Glomerular endothelial cell (primary cell): ENCODE results near the gene TRO.

GRCh38 chrX:53189984-53190972 lies 34.7 kb downstream of the KDM5C start:
- RAMPAGE, long total RNA, result no peak

GRCh38 chrX:53256512-53257309 lies 31.7 kb upstream of the KDM5C start:
- RAMPAGE, long total RNA, result no peak

DNA sequence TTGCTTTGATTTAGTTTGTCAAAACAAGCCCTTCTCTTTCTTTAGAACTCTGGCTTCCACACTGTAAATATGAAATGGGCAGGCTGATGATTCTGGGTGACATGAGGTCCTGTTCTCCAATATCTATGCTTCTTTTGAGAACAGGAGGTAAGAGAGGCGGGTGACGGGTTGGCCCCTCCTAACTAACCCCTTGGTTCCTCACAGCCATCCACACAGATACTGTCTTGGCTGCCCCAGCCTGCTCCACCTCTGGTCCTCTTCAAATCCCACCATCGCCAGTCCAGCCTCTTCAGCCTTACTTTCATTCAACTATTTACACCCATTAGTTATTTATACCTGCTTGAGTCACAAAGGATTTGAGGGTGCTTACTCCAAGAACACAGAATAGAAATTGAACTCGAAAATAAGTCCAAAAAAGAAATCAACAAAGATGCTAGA lies 11.7 kb downstream of the IQSEC2 start:
- RAMPAGE, long total RNA, result no peak

DNA sequence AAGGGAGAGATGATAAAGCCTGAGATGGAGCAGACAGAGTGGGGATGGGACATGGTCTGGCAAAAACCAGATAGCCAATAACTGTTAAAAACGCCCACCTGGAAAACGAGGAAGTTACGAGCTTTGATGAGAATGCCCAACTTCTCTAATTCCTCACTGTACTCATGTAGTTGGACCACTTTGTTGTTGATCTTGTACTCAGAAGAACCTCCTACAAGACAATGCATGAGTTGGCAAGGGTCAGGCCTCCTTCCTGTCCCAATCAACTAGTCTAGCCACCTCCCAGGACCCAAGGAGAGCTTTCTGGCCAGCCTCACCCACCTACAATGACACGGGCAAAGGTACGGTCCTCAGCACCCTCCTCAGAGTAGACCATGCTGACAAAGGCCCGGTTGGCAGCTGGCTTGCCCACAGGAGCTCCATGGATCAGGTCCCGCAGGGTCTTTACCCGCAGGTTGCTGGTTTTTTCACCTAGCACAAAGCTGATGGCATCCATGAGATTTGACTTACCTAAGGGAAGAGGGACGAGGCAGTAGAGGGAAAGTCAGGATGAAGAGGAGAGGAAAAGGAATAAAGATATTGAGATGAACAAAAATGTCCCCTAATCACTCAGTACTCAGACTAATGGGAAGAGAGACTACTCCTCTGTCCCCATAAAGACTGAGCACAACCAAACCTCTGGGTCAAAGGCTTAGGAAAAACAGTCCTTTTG lies 7.6 kb downstream of the SMC1A start:
- RAMPAGE, long total RNA, result no peak

DNA sequence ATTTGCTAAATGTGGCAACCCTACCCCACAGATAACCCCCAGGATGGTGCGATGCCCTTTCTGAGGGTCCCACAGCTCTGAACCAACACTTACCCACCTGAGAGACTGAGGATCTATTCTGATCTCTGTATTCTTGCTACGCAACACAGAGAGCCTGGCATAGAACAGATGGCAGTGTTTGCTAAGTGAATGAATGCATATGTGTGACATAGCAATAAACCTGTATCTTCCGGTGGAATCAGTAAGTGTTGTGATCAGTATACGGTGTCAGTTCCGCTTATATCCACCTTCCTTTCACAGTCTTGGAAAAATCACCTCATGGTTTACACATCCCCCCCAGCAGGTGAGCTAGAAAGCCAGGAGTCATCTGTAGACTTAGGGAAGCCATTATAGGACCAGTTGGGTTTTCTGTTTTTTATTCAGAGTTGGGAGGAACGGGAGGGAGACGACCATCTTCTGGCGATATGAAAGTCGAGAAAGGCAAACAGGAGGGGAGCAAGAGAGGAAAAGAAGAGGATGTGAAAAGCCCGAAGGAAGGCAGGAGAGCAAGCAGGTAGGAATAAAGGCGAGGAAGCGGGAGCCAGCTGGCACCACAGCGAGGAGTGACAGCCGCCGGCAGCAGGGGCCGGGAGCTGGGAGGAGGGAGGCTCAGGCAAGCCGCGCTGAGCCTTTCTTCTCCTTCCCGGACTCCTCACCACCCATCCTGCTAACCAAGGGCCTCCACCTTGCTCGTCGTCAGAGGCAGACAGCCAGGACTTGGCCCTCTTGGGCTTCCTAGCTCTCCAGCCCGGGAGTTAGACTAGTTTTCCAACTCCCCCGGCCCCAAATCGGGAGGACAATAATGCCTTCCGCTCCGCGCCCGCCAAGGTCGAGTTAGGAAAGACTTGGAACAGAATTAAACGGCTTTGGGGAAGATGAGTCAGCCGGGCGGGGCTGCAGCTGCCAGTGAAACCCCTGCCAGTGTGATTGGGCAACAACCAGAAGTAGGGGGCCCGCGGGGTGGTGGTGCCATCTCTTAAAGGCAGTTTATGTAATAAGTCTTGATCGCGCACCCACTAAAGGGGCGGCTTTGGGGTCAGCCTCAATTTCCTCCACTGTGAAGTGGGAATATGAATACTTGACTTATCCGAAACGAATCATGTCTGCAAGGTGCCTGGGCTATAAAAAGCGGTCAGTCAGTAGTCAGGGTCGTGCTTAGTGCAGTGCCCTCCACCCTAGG lies 6.3 kb upstream of the HSD17B10 start:
- RAMPAGE, long total RNA, result no peak

DNA sequence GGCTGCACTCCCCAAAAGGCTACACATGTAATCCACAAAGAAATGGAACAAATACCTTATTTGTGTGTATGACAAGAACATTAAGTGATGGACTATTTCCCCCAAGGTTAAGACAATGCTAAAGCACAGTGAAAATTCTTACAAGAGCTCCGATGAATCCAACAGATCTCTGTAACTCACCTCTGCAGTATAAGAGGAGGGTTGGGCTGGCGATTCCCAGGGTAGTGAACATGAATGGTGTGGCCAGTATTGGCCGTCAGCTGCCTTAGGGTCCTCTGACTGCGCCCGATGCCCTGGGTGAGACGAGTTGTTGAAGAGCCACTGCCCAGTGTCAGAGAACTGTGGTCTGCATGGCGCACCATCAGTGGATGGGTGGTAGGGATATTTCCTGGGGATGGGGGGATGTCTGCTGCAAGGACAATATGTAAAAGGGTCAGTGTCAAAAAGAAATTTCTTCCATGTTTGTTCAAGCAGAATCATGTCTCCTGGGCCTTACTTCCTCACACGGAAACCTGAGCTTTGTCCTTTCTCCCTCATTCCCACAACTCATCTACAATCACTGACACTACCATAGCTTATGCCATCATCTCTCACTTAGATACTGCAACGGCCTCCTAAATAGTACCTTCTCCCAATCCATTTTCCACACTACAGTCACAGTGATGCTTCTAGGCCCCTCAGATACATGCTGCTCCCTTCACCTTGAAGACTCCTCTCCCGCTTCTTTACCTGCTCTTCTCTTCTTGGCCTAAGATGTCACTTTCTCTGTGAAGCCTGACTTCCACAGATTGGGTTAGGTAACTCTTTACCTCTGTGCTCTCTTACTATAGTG lies 126.1 kb upstream of the HSD17B10 start:
- RAMPAGE, long total RNA, result no peak

DNA sequence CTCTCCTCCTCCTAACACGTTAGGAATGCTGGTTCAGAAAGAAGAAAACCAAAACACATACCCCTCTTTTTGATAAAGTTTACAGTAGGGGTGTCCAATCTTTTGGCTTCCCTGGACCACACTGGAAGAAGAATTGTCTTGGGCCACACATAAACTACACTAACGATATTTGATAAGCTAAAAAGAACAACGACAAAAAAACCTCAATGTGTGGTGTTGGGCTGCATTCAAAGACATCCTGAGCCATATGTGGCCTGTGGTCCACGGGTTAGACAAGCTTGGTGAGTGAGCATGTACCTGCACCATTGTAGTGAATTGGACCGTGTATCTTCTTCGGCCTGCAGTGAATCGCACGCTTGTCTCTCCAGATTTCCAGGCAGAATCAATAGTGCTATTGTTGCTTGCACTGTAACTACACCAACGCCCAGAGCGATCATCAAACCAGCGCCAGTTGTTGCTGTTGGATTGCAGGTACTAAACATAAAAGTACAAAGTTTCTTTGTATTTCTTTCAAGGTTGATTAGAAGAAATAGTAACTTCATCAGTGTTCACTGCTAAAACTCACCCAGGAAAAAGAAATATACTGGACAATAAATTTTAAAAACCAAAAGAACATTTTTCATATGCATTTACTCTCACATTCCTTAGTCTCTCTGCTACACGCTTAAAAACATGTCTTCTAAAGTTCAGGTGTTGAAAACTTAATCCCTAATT lies 101.6 kb downstream of the HUWE1 start:
- RAMPAGE, long total RNA, result no peak

DNA sequence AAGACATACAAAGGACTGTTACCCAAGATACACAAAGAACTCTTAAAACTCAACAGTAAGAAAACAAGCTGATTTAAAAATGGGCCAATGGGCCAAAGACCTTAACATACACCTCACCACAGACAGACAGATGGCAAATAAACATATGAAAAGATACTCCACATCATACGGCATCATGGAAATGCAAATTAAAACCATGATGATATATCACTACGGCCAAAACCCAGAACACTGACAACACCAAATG lies 27.8 kb downstream of the HUWE1 start:
- RAMPAGE, long total RNA, result no peak

GRCh38 chrX:53993425-53994116 lies 50.7 kb downstream of the PHF8 start:
- RAMPAGE, long total RNA, result no peak

DNA sequence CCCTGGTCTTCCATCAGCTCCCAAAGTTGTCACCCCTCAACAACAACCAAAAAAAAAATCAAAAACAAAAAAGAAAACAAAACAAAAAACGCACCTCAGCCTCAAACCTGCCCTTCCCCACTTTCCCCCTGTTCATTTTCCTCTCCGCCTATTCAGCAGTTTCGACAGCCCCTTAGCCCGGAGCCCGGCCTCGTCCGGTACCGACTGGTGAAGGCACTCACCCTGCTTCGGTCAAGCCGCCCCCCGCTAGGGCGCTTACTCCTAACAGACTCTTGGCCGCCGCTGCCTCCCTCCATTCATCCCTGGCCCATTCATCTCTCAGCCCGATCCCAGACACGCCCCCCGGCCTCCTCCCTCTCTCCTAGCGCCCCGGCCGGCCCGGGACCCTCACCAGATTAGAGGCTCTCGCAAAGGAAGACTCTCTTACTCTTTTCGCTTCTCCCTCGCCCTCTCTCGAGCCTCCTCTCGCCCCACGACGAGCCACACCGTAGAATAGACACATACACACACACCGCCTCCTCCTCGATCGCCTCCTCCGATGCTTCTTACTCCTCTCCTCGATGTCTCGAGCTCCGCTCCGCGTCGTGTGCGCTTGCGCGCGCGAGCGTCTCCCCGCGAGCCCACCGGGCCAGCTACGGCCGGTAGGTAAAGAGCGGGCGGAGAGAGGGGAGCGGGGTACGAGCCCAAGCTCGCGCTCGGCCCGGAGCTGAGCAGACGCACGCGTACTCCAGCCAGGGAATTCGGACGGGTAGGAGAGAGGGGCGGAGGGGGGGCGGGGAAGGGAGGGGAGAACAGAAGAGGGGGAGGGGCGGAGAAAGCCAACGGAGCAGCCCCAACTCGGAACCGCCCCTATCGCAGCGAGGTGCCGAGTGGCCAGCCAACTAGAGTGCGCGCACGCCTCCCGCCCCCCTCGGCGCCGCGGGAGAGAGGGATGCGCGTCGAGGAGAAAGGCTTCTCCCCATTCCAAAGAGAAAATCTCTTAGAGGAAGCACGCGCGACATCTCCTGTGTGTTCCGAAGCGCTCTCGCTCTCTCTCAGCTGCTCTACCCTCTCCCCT lies 82.6 kb upstream of the TSR2 start:
- RAMPAGE, long total RNA, result start-site peak on the minus strand centred at position 721 of the sequence, 102 bp wide, 20 and 20 reads in 2 replicates

GRCh38 chrX:54419754-54420187 lies 20.4 kb upstream of the TSR2 start:
- RAMPAGE, long total RNA, result no peak

- RAMPAGE, long total RNA, result no peak
These were observed 109.5 kb downstream of the GNL3L start for GRCh38 chrX:54639091-54640265.

GRCh38 chrX:54747582-54748007 lies 50.5 kb downstream of the ITIH6 start:
- RAMPAGE, long total RNA, result no peak

GRCh38 chrX:54814110-54814678 lies 6.6 kb downstream of the MAGED2 start:
- RAMPAGE, long total RNA, result no peak

DNA sequence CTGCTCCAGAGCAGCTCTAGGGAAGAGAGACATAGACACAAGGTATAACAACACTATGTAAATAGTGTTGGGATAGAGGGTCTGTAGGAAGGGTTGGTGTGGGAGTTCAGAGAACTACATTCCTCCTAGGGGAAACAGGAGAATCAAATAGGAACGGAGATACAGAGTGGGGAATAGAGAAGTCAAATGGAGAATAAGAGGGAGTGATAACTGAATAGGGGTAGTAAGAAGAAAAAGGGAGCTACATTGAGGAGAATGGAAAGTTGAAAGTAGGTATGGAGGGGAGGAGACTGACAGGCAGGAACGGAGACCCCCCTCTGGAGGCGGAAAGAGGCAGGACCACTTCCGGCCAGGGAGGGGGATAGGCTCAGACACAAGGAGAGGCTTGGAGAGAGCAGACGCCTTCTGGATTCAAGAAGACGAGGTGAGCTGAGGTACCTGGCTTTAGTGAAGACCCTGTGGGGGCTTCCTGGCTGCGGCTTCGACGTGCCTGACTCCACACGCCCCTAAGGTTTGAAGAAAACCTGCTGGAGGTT lies at the start of gene TRO:
TRO (plus strand) TSS at position 370 of the 536 bp plus-strand sequence.
- RAMPAGE, long total RNA, result start-site peak on the plus strand centred at position 368 of the sequence, 8 bp wide, 149 and 129 reads in 2 replicates

DNA sequence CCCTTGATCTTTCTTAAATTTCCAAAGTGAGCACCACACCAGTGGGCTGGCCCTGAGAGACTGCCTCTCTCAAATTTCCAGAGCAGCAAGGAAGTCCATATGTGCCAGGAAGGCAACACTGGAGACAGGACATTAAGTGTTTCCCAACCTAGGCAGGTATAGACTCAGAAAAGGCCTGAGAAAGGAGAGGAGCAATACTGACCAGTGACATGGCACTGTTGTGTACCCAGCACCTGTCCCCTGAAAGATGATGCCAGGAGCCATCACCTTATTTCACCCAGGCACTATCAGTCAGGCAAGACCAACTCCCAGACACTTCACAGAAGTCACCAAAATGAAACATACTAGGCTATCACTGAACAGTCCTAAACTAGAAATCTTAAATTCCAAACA lies 764 bp downstream of the PFKFB1 start:
- RAMPAGE, long total RNA, result no peak

DNA sequence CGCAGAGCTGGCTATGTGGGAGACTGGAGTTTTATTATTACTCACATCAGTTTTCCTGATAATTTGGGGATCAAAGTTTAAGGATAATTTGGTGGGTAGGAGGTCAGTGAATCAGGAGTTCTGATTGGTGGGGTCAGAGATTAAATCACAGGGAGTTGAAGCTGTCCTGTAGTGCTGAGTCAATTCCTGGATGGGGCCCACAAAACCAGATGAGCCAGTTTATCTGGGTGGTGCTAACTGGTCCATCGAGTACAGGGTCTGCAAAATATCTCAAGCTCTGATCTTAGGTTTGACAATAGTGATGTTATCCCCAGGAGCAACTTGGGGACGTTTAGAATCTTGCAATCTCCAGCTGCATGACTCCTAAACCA lies 18.0 kb upstream of the PAGE5 start:
- RAMPAGE, long total RNA, result no peak

GRCh38 chrX:55342605-55343234 lies 78.0 kb upstream of the PAGE3 start:
- RAMPAGE, long total RNA, result no peak

GRCh38 chrX:55668299-55668587 lies 45.0 kb downstream of the FOXR2 start:
- RAMPAGE, long total RNA, result no peak

DNA sequence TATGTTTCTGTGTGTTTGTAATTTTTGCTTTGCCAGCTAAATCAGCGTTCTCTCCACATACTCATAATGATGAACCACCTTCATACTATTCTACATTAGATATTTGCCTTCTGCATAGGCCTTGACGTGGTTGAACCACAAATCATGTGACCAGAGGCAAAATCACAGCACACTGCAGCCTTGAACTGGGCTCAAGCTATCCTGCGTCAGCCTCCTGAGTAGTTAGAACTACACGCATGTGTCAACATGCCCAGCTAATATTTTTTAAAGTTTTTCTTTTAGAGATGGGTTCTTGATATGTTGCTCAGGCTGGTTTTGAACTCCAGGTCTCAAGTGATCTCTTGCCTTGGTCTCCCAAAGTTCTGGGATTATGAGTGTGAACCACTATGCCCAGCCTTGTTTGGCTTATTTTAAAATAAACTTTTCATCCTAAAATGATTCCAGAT lies 9.6 kb downstream of the UBQLN2 start:
- RAMPAGE, long total RNA, result no peak